H9 (cell line): Measurements from ENCODE around the gene CD164.

DNA sequence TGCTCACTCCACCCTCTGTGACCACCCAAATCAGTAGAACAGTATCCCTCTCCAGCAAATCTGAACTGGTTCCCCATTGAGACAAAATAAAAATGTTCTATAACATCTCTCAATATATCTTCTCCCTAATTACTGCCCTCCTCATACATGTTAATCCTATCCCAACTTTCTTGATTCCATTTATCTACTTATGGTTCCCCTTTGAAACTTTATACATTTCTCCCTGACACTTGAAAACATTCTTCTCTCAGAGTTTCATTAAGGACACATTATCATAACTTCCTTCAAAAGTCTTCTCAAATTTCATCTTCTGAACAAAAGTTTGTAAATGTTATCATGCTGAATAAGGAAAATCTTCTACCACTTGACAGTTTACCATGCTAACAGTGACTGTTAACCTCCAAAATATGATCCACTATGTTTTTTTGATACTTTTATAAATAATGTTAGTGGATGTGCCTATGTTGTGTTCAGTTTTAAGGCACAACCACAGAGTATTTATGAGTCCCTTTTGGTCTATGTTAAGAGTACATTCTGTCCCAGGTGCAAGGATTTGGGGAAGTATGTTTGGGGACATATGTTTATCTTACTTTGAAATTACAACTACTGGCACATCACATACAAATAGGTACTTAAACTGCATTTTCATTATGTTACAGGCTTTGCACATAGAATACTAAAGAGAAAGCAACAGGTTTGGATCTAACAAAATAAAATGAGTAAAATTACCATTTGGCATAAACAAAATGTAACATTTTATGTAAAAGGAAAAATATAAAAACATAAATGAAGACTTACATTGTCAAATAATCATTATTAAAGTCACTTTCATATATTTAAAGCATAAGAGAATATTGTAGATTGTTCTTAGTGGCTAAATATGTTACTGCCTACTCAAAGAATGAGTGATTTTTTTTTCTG, 71.4 kb downstream of the SESN1 start:
- PRO-cap, result no peak

GRCh38 chr6:109165551-109166053, 70.3 kb downstream of the CEP57L1 start:
- PRO-cap, result no peak

- PRO-cap, result no peak
Observed at GRCh38 chr6:109237523-109237992, 142.3 kb downstream of the CEP57L1 start.

GRCh38 chr6:109255837-109256569, 126.3 kb downstream of the CD164 start:
- PRO-cap, result no peak

- PRO-cap, result no peak
Observed at GRCh38 chr6:109316489-109317117, 65.7 kb downstream of the CD164 start.

DNA sequence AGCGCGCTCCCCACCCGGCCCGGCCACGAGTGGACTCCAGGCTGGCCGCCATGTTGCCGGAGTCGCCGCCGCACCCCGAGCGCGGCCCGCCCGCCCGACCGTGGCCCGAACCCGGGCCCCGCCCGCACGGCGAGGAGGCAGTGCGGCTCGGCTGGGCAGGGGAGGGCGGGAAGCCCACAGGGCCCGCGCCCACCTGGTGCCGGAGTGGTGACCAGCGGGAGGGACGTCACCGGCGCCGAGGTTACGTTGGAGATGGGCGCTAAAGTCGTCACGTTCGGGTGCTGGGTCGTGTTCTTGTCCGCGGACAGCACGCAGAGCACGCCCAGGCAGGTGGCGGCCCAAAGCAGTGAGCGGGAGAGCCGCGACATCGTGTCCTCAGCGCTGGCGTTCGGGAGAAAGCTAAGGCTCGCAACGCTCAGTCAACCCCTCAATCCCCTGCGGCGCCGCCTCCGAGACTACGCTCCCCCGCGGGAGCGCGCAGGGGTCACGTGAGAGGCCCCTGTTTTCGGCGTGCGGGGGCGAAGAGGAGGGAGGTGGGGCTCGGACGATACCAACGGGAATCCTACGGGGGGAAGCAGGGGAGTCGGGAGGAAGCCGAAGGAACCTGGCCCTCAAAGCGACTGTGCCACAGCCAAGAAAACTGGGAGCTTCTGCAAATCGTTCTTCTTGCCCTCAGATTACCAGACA, at the start of gene CD164:
TSS of gene CD164 (minus strand) at position 457 of the 687 bp plus-strand sequence.
- PRO-cap, result bidirectional peak, plus-strand start at position 229 of the sequence, minus-strand start at position 113 of the sequence; bidirectional peak, plus-strand start at position 614 of the sequence, minus-strand start at position 401 of the sequence

- PRO-cap, result bidirectional peak, plus-strand start at chr6:109441361, minus-strand start at chr6:109441345; bidirectional peak, plus-strand start at chr6:109441439, minus-strand start at chr6:109441416
Observed at GRCh38 chr6:109441215-109441671, 719 bp downstream of the SMPD2 start.

GRCh38 chr6:109453812-109455007, 1.4 kb downstream of the MICAL1 start:
- PRO-cap, result no peak

- PRO-cap, result bidirectional peak, plus-strand start at chr6:109893254, minus-strand start at chr6:109893090
Observed at GRCh38 chr6:109892999-109893344, 85.1 kb upstream of the GPR6 start.

GRCh38 chr6:110179778-110180339, 368 bp upstream of the CDC40 start:
- PRO-cap, result bidirectional peak, plus-strand start at chr6:110179860, minus-strand start at chr6:110179952; bidirectional peak, plus-strand start at chr6:110180162, minus-strand start at chr6:110180016

DNA sequence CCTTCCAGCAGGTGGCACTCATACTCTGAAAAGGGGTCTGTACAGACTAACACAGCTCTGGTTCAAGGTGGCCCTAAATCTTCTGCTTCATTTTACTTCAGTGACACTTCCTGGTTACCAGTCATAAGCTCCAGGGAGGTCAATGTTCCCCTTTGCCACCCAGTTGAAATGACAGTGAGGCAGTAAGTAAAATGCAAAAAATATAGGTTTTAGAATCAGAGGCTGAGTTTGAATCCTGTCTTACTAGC, 132.8 kb downstream of the CDK19 start:
- PRO-cap, result no peak

GRCh38 chr6:110958052-110958312, 524 bp upstream of the GTF3C6 start:
- PRO-cap, result no peak

- PRO-cap, result no peak
Observed at GRCh38 chr6:111574256-111574983, 31.3 kb downstream of the TRAF3IP2 start.

DNA sequence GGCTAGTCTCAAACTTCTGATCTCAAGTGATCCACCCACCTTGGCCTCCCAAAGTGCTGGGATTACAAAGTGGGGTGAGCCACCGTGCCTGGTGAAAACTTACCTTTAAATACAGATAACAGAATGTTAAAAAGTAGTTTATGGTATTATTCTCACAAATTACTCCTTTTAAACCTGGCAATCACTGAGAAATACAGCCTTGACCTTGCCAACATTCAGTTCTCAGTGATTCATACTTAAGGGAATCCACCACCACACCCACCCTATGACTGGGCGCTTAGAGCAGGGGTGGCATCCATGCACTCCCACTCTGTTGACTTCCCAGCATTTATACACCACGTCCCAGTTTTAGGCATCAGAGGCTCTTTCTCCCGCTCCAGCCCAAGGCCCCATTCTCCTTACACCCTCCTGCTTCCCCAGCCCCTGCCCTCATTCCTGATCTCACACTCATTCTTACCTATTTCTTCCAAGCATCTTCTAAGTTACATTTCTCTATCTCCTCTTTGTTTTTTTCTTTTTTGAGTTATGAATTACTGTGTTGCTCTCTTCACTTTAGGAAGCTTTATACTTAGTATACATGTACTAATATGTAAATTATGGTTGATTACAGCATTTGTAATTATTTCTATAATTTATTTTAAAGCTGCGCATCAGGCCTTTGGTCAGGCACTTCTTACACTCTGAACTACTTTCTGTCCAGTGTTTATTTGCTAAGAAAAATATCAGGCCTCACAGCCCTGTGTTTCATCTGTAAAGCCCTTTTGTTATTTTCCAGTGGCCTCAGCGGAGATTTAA, 16.2 kb downstream of the TRAF3IP2 start:
- PRO-cap, result no peak

DNA sequence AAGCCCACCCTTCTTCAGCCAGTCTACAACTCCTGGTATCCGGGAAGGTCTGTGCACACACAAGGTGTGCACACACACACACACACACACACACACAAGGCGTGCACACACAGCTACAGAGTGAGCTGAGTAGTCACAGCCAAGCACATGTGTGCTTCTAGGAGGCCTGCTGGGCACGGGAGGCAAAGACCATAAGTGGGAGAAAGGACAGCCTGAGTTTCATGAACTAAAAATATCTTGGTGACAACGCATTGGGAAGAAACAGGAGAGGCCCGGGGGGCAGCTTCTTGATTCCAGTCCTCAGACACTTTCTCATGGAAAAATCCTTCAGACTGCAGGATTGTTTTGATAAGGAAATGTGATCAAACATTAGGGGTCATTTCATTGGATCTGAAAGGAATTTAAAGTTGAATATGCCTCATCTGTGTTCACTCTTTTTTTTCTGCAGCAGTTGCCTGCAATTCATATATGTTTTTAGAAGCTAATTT, 2.6 kb downstream of the TRAF3IP2 start:
- PRO-cap, result no peak

- PRO-cap, result no peak
Observed at GRCh38 chr6:111657091-111657641, 51.5 kb upstream of the TRAF3IP2 start.

- PRO-cap, result no peak
Observed at GRCh38 chr6:111720837-111721565, 115.3 kb upstream of the TRAF3IP2 start.

GRCh38 chr6:111843654-111844114, 29.6 kb downstream of the FYN start:
- PRO-cap, result no peak

- PRO-cap, result no peak
Observed at GRCh38 chr6:111855540-111856261, 17.6 kb downstream of the FYN start.

DNA sequence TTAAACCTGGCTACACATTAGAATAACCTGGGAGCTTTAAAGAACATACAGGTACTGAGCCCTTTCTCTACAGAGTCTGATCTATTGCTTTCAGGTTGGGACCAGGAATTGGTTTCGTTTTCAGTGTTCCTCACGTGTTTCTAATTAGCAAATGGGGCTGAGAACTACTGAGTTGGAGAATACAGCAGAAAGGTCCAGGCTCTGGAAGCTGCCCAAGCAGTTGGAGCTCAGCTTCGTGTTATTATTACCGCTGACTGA, 57.0 kb downstream of the FAM229B start:
- PRO-cap, result no peak